Thoracic aorta endothelial cell (primary cell): Measurements from ENCODE around the genes DNAJC4, MEN1, PPP2R5B, GPHA2 and VPS51.

GRCh38 chr11:64208710-64209700, 2.5 kb downstream of the FERMT3 start:
- CAGE, long polyA plus RNA = no peak

DNA sequence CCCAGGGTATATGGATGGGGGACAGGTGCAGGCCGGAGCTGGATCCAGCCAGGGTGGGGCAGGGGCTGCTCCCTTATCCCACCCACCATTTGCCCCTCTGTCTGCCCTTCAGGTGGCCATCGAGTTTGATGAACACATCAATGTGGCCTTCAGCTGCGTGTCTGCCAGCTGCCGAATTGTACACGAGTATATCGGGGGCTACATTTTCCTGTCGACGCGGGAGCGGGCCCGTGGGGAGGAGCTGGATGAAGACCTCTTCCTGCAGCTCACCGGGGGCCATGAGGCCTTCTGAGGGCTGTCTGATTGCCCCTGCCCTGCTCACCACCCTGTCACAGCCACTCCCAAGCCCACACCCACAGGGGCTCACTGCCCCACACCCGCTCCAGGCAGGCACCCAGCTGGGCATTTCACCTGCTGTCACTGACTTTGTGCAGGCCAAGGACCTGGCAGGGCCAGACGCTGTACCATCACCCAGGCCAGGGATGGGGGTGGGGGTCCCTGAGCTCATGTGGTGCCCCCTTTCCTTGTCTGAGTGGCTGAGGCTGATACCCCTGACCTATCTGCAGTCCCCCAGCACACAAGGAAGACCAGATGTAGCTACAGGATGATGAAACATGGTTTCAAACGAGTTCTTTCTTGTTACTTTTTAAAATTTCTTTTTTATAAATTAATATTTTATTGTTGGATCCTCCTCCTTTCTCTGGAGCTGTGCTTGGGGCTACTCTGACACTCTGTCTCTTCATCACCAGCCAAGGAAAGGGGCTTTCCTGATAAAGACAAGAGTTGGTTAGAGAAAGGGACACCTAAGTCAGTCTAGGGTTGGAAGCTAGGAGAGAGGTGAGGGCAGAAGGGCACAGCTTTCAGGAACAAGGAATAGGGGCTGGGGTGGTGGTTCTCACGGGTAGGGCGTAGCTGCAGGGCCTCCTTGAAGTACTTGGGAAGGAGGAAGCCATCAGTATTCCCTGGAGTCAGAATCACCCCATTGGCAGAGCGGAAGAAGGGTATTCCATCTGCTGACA, 2.5 kb downstream of the TRPT1 start:
- CAGE, long polyA plus RNA = no peak

- CAGE, long polyA plus RNA = no peak
Measured at GRCh38 chr11:64230052-64231073, at the start of gene DNAJC4. TSS of gene DNAJC4 (plus strand) at chr11:64230548.

GRCh38 chr11:64239705-64240135, 1.2 kb upstream of the ENSG00000286264 start:
- CAGE, long polyA plus RNA = no peak

GRCh38 chr11:64242979-64243755, 2.3 kb downstream of the ENSG00000286264 start:
- CAGE, long polyA plus RNA = no peak

GRCh38 chr11:64299238-64300116, 681 bp upstream of the CATSPERZ start:
- CAGE, long polyA plus RNA = no peak

- CAGE, long polyA plus RNA = no peak
Measured at GRCh38 chr11:64331638-64332256, 8.3 kb upstream of the CCDC88B start.

DNA sequence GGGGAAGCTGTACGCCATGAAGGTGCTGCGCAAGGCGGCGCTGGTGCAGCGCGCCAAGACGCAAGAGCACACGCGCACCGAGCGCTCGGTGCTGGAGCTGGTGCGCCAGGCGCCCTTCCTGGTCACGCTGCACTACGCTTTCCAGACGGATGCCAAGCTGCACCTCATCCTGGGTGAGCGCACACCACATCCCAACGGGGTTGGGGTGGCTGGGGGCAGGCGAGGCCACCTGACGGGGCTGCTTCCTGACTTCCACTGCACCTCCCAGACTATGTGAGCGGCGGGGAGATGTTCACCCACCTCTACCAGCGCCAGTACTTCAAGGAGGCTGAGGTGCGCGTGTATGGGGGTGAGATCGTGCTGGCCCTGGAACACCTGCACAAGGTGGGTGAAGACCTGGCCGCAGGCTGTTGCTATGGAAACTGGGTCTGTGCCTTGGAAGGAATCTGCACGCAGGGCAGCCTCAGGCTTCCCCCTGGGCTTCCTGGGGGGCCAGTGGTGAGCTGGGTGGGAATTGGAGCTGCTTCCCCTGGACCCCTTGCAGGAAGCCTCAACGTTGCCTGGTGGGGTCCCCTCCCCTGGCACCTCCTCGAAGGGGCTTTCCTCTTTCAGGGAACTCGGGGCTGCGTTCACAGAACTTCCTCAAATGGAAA, 1.4 kb downstream of the RPS6KA4 start:
- CAGE, long polyA plus RNA = no peak

- CAGE, long polyA plus RNA = no peak
Measured at GRCh38 chr11:64758936-64759646, 683 bp downstream of the PYGM start.

DNA sequence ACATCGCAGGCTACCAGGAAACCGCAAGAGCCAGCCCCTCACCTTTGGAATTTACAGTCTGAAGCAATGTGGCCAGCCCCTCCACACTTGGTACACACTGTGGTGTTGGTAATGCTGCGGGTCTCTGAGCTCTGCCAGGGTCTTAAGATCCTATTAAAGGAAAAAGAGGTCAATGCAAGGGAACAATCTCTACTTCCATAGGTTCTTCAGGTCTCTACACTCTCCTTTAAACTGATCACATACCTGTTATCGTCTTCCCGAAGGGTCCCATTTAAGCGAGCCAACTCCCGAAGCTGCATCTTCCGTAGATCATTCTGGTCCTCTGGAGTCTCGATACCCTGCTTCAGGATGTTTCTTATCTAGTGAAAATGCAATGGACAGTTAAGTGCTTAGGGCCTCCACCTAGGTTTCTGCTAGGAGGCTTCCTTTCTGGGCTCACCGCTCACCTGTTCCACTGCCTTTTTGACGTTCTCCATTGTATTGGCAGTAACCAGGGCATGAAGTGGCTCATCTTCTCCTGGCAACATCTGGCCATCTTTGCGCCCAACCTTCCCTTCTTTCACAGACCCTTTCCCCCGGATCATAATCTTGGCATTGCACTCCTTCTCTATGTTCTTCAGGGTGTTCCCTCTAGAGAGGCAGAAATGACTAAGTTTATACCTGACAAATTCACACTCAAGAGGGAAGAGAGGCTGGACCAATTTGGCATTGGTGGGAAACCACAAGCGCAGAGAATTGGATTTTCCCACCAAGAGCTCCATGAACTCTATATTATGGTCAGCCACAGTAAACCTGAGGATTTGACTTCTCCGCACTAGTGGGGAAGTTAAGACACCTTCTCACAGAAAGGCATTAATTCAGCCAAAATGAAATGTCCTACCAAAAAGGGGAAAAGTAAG, 9.1 kb downstream of the SF1 start:
- CAGE, long polyA plus RNA = no peak

DNA sequence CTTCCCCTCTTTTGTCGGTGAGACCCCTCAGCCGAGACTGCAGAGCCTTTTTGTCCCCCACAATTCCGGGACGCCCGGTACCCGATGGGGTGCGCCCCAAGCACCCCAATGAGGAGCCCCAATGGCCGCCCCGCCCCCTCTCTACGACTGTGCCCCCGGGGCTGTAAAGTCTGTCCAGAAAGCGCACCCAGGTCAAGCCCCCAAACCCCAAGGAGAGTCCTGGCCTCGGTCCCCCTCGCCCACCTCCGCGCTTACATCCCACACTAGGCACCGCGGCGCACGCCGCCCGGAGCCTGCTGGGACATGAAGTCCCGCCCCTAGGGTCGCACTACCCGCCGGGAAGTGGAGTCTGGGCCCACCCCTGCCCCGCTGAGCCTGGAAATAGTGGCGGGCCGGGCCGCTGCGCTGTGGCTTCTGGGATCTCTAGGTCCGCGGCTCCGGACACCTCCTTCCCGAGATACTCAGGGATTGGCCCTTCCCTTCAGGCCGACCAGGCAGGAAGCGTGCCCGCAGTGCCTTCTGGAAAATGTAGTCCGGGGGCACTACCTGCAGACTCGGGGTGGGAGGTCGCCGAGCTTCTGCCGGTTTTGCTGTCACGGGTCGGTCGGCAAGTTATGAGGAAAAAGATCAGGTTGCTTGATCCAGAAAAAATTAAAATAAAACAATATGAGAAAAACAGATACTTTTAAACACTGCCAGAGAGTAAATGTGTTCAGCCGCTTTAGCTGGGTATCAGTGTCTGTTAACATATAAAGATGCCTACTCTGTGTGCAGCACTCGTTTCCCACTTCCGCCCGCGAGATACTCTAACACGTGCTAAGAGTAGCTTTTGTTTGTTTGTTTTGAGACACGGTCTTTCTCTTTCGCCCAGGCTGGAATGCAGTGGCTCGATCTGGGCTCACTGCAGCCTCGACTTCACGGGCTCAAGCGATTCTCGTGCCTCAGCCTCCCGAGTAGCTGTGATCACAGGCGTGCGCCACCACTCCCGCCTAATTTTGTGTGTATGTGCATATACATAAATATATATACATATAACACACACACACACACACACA, at the start of gene MEN1:
Gene MEN1 (minus strand): TSS at position 281 of the 1,055 bp plus-strand sequence.
- CAGE, long polyA plus RNA = no peak

DNA sequence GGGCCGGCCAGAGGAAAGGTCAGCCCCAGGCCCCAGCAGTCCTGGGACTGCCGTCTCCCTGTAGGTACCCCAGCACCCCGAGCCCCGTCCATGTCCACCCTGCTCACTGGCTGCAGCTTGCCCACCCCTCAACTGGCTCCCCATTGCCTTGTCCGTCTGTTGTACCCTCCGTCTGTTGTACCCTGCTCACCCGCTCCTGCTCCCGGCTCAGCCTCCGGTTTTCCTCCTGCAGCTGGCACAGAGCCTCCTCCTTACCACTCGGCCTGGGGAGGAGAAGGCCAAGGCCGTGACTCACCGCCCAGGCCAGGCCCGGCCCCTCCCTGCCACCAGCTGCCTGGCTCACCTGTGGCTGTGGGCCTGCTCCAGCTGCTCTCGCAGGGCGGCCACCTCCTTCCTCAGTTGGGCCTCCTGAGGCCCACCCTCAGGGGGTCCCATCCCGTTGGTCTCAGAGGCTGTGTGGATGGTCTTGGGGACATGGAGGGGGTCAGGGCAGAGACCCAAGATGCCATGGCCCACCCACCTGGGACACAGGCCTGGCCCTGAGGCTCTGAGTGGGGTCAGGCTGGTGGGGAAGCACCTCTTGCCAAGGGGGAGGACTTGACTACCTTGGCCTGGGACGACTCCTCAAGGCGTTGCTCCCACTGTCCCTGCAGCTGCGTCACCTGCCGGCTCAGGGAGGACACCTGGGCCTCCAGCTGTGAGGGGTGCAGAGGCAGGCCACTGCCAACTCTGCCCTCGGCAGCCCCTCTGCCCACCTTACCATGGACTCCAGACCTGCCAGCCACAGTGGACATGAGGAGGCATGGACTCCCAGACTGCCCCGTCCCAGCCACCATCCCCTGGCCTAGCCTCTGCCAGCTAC, 9.1 kb downstream of the CDC42BPG start:
- CAGE, long polyA plus RNA = no peak

DNA sequence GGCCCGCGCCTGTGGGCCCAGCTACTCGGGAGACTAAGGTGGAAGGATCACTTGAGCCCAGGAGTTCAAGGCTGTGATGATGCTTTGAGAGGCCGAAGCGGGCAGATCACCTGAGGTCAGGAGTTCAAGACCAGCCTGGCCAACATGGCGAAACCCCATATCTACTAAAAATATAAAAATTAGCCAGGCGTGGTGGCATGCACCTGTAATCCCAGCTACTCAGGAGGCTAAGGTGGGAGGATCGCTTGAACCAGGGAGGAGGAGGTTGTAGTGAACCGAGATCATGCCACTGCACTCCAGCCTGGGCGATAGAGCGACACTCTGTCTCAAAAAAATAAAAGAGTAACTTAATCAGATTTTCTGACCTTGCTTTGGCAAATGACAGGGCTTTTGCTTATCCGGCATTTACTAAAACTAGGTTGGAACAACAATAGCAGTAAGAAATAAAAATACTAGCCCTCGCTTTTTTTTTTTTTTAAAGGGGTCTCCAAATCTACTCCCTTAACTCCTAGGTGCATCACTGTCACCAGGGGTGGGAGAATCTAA, 6.2 kb downstream of the EHD1 start:
- CAGE, long polyA plus RNA = no peak

DNA sequence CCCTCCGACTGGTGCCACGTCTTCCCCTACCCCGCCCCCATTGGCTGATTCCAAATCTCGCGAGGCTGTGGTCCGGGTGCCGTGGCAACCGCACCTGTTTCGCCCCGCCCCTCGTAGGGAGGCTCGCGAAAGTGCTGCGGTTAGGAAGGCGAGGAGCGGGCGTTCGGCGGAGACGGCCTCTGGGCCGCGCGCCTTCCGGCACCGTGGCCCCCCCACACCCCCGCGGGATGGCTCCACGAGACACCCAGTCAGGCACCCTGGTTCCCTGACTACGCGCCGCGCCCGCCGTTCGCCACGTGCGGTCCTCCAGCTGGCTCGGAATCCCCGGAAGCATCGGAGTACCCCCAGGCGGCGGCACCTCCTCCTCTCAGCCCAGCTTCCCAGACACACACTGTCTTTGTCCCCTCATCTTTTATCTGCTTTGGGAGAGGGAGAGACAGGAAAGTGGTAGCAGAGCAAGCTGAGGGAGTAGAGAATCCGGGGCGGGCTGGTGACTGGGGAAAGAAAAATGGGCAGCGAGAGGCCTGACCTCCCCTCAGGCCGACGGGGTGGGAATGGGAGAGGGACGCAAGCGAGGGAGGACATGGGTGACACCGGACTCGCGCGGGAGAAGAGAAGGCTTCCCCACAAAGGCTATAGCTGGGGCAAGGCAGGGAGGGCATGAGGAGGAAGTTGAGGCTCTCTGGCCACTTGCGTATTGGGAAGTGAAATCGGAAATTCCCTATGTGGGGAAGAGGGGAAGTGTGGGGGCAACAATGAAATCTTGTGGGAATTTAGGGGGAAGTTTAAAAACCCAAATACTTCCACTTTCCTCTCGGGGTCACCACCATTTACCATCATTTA, 541 bp upstream of the EHD1 start:
- CAGE, long polyA plus RNA = no peak

DNA sequence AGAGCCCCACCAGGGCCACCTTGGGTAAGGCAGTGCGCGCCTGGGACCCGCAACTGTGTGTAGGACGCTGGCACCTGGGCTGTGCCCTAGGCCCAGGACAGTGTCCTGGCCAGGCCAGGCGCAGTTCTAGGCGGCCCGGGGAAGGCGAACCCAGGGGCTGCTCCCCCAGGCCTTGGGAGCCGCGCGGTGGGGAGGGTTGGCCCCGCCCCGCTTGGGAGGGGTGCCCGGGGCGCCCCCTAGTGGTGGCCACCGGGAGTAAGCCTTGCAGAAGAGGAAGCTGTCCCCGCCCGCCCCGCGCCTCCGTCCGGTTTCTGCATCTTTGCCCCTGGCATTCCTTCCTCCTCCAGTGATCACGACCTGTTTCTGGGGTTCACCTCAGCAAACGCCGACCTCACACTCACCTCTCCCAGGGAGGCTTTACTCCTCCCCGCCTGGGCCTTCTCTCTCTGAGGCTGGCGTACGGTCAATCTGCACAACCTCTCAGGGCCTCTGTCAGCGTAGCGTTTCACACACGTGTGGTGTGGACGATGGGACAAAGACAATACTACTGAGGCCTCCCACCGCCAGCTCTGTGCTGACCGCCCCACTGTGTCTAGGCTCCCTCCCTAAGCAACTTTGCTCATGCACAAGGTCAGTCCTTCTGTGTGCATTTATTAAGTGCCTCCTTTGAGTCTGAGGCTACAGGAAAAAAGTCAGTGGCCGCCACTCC, 9.6 kb upstream of the EHD1 start:
- CAGE, long polyA plus RNA = no peak

DNA sequence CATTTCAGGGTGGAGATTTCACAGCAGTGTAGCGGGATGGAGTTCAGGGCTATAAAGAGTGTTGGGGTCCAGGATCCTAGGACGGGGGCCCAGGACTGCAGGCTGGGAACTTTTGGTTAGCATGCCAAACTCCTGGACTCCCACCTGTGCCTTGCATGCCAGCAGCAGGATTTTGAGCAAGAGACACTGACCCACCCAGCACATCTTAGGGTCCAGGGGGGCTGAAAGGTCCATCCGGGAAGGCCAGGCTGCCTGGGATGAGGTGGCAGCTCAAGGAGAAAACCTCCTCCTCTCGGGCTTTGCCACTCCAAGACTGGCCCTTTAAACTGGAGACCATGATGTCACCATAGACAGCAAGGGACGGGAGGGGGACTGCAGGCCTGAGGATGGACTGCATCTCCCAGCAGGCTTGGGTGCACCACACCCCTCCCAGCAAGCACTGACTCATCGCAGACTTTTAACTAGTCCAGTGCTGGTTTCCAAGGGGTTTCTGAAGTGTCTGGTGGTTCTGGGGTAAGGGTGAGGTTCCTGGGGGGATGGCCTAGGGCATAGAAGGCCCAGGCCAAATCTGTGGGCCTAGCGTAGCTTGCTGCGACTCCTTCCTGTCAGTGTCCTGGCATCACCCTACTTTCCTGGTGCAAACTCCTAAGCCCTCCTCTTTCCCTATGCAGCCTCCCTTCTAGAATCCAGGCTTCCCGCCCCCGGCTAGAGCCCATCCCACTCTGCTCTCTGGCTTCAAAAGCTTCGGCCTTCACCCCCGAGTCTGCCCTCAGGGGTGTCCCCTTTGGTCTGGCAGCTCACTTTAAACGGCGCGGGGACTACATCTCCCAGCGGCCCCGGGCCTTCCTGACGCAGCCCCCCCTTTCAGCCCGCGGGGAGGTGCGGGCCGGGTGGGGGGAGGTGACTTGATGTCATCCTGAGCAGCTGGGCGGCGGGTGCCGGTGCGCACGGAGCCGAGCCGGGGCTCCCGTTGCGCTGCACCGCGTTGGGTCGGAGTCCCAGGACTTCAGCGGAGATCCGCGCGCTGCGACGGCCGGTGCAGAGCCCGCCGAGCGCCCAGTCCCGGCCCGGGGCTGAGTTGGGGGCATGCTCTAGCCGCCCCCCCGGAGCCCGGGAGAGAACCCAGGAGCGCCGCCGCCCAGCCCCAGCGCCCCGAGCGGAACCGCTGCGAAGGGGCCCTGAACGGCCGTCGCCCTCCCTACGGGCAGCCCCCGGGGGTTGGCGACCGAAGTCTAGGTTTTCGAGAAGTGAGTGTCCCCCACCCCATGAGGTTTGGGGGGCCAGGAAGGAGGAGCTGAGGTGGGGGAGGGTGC, at the start of gene PPP2R5B:
Gene PPP2R5B (plus strand): TSS at position 908 of the 1,313 bp plus-strand sequence.
- CAGE, long polyA plus RNA = no peak

- CAGE, long polyA plus RNA = no peak
Measured at GRCh38 chr11:64935753-64936394, at the start of gene GPHA2. TSS of gene GPHA2 (minus strand) at chr11:64935893.

GRCh38 chr11:65044404-65044789, 3.4 kb downstream of the SAC3D1 start:
- CAGE, long polyA plus RNA = no peak

DNA sequence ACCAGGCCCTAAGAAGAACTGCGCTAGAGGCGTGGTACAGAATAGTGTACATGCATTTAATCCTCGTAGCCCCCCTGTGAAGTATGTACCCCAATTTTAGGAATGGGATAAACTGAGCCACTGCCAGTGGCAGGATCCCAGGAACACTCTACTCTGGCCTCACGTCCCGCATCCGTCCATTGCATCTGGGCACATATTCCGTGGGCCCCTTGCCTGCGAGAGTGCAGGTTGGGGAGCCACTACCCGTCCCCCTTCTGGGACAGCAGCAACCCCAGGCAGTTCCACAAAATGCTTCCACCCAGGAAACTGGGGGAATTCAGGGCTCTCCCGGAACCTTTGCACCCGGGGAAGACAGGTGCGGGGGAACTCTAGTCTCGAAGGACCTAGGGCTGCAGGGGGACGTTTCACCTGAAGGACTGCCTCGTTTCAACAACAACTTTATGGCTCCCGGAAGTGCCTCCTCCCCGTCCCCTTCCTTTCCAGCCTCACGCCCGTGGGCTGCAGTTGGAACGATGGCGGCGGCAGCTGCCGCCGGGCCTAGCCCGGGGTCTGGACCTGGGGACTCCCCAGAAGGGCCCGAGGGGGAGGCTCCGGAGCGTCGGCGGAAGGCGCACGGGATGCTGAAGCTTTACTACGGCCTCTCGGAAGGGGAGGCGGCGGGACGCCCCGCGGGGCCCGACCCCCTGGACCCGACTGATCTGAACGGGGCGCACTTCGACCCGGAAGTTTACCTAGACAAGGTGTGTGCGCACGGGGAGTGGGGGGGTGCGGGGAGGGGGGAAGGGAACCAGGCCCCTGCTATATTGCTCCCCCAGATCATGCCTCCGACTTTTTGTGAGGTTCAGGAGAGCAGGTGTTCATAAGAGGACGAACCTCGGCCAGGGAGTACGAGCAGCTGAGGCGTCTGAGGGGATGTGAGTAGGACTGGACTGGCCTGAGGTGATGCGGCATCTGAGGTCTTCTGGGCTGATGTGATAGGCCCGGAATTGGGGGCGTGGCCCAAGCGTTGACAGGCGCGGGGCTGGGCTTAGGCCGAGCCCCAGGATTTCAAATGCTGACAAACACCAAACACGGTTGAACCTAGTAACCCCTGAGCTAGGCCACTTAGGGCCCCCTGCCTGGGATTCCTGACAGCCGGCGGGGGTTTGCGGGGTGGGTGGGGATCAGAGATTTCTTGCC, at the start of gene VPS51:
Gene VPS51 (plus strand): TSS at position 476 of the 1,179 bp plus-strand sequence.
- CAGE, long polyA plus RNA = no peak

DNA sequence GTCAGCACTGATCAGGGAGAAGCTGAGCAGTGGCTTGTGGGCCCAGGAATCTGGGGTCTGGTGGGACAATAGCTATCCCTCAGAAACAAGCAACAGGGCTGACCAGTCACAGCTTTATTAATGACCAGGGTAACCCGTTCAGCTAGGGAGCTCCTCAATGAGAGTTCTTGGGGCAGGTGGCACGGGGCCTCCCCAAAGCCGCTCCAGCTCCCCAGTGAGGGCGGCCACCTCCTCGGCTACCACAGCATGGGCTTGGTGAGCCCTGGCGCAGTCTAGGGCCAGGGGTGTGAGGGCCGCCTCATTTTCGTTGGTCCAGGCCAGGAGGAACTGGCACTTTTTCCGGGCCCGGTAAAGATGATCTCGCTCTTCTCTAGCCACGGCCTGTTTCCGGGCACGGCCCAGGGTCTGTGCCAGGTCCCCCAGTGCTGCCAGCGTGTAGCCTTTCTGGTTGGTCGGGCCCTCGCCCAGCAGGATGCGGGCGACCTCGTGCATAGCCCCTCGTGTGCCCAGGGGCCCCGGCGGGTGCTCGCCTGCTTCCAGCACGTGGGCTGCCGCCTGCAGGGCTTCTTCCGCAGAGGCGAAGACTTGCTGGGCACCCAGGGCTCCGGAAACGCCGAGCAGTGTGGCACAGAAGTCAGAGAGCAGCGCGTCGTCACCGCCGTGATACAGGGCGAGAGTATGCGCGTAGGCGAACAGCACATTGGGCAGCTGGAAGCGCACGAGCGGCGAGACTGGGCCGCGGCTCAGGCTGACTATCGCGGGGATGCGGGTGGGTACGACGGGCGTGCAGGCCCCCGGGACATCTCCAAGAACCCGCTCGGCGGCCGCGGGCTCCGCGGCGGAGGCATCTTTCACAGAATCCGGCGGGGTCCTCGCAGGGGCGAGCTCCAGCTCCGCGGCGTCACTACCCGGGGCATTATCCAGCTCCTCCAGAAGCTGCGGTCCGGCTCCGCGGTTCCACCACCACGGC, 912 bp downstream of the ZNHIT2 start:
- CAGE, long polyA plus RNA = no peak